ENCODE results near the gene WNK1.

- RRBS, result 17% methylated on average over 6 of the region's 17 CpGs
These were observed 39.3 kb downstream of the SLC6A12 start for GRCh38 chr12:174686-175063.

GRCh38 chr12:176256-177238 lies 37.4 kb downstream of the SLC6A12 start:
- RRBS, result no CpG with 5 or more reads among the region's 19 CpGs

GRCh38 chr12:388007-389150 lies 741 bp downstream of the KDM5A start:
- RRBS, result under 1% methylated on average over 10 of the region's 40 CpGs

DNA sequence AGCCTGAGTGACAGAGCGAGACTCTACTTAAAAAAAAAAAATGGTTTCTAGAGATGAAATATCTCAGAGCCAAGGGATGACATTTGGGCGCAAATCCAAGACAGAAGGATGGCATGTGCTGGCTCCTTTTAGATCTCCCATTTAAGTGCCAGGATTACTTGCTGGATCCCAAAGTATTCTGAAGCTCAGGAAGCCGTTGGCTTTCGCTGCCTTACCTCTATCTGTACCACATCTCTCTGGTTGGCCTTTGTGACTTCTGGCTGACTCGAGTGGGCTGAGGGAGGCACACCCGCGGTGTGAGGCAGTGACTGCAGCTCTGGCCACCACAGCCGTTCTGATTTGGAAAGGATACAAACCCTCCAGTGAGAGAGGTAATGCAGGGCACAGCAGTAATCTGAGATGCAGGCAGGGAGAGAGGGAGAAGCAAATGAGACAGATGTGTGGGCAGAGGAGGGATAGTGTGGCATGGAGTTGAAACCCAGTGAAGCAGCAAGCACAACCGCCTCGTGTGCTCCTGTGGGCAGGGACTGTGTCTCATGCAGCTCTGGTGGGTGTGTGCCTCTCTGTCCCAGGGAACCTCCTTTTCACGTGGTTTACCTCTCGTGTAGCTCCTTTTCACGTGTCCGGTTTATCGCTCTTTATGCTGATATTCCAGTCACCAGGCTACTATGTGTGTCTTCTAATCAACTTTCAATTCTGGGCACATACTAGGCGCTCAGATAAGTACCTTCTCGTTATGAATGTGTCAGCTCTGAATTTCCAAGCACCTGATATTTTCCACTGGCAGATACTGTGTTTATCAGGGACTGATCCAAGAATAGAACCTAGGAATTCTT lies 5.1 kb downstream of the B4GALNT3 start:
- RRBS, result no CpG with 5 or more reads among the region's 17 CpGs

DNA sequence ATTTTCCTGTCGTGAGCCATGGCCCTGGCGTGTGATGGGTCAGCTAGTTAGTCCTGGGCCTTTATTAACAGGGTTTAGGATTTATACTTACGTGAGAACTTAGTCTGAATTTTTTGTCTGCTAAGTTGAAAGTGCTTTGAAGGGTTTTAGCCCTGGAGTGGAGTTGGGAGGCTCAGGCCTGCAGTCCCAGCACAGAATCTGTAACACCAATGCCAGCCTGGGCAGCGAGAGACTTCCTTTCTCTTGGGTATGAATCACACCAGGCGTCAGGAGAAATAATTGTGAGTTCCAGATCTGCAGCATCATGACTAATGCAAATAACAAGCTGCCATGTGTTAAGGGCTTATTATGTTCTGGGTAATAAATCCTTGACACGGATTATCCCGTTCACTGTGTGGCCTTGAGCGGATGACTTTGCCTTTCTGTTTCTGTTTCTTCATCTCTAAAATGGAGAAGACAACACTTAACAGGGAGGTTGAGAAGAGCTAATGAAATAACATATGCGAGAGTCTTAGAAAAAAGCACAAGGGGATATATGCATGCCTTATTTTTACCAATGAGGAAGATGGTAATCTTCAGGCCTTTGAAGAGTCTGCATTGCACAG lies 70.6 kb downstream of the B4GALNT3 start:
- RRBS, result no CpG with 5 or more reads among the region's 9 CpGs

DNA sequence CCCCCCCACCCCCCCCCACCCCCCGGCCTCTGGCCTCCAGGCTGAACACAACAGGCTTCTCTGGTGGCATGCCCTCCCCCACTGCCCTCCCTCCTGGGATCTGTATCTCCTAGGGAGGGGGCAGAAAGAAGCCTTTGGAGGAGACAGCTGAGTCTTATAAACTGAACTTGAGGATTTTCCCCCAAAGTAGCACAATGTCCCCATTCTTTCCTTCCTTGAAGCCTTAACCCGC lies 82.0 kb downstream of the B4GALNT3 start:
- RRBS, result no CpG with 5 or more reads among the region's 2 CpGs

GRCh38 chr12:581231-581900 lies 81.9 kb downstream of the NINJ2 start:
- RRBS, result no CpG with 5 or more reads among the region's 12 CpGs

DNA sequence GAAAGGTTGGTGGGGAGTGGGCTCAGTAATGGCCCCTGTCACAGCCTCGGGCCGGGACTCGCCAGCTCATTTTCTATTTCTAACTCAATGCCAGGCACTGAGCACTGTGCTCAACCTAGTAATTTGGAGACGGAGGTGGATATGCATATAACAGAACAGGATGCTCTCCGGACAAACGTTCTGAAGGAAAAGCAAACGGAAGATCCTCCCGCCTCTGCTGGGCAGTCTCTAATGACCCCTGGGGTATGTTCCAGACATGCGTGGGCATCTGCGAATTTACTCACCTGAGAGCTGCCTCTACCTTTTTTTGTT lies 32.2 kb downstream of the NINJ2 start:
- RRBS, result no CpG with 5 or more reads among the region's 10 CpGs

DNA sequence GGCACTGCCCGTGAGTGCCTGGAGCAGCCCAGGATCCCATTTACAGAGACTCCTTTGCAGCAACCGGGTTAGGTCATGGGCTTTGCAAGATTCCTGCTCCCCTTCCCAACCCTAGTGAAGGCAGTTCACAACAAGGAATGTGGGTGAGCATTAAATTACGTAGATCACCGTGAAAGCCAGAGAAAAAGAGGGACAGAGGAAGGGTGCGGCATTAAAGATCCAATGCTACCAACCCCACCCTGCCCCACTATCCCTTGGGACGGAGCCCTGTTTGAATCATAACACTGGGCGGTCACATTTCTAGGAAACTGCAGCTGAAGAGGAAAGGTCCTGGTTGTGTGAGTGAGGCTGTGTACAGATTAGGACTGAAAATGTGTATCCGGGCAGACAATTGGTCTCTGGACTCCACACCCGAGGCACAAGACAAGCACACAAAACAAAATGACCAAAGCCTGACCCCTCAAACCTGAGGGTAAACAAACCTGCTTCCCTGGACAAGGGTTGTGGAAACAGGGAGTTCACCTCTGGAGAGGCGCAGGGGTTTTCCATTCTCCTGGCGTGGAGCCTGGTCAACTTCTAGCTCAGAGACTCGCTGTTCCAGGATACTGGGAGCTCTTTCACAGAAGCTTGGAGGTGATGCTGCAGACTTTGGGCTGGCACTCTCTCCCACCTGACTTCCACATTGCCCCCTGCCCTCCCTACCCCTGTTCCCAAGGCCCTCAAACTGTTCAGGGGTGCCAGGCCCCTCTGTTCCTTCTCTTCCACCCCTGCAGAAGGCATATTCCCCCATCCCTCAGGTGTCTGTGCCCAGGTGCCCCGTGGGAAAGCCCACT lies 16.7 kb downstream of the NINJ2 start:
- RRBS, result no CpG with 5 or more reads among the region's 13 CpGs

DNA sequence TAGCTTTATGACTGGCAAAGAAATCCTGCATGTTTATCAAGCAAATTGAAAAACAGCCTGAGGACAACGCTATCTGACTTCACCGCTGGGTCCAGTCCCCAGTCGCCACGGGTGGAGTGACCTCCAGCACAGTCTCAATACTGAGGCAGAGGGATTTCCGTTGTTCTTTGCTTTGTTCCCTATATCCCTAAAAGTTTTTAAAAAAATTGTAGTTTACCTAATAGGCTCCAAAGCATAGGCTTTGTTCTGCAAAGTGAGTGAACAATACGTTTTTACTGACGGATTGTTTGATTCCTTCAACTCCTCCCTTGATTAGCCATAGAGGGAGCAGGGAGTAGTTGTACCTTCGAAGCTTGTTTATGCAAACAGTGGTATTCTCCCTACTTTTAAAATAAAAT lies 487 bp upstream of the NINJ2 start:
- RRBS, result no CpG with 5 or more reads among the region's 8 CpGs

GRCh38 chr12:752514-753313 lies at the start of gene WNK1:
TSS of gene WNK1 (plus strand) at chr12:752579.
- RRBS, result 2% methylated on average over 40 of the region's 92 CpGs

- RRBS, result 2% methylated on average over 12 of the region's 59 CpGs
These were observed 975 bp downstream of the WNK1 start for GRCh38 chr12:753314-753794.

GRCh38 chr12:862008-862563 lies 87.4 kb downstream of the RAD52 start:
- RRBS, result no CpG with 5 or more reads among the region's 4 CpGs

DNA sequence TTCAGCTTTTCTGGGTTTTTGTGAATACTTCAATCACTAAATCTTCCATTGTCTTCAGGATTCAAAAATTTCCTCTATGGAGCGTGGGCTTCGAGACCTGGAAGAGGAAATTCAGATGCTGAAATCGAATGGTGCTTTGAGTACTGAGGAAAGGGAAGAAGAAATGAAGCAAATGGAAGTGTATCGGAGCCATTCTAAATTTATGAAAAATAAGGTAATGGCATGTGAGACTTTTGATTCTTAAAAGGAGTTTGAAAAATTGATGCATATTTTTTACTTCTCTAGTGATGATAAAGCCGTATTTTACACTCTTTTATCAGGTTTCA lies 119.1 kb downstream of the ERC1 start:
- RRBS, result no CpG with 5 or more reads among the region's 5 CpGs

DNA sequence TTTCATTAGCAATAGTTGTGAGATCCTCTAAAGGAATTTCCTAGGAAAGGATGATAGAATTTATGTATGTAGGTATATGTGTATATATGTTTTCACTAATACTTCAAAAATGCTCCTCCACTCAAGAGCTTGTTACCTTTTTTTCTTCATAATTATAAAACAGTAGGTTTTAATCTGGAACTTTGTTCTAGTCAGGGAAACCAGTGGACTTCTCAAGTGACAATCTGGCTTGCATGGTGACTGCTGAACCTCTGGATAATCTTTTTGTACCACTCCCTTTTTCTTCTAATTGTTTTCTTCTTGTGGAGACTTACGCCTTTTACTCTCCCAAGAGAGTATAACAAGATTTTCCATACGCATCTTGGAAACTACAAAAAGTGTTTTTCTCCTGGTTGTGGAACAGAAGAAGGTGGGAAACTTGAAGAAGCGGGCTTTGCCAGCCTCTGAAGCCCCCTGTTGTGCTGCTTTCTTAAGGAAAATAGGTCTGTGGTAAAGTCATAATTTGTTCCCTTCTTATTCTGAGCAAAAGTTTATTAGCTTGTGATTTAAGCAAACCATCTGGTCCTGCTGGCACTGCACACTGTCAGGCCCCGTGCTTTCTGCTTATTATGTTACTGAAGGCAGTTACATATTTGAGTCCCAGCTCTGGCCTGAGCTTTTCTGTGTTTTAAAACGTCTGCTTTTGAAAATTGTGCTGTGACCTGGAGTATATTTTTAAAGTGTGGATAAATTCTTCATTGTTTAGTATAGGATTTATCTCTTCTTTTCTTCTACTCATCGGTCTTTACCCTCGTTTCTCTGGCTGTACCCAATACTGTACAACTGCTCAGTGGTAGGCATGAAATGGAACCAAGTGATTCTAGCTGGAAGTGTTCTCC lies 291.8 kb downstream of the ERC1 start:
- RRBS, result no CpG with 5 or more reads among the region's 7 CpGs

GRCh38 chr12:1305974-1306796 lies 288.2 kb downstream of the FBXL14 start:
- RRBS, result no CpG with 5 or more reads among the region's 5 CpGs

DNA sequence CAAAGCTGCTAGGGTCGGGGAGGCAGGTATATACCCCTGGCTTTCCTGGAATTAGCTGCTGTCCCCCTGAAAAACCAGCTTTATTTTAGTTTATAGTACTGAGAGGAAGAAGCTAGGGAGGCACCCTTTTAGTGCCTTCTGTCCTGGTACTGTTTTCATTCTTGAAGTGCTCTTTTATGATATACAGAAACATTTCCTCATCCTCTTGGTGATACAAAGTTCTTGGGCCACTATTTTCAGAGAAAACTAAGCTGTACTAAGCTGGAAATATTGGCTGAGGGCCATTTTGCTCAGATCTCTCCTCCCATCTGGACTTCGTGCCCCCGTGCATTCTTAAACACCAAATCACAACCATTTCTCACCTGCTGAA lies 159.0 kb downstream of the FBXL14 start:
- RRBS, result no CpG with 5 or more reads among the region's 3 CpGs

DNA sequence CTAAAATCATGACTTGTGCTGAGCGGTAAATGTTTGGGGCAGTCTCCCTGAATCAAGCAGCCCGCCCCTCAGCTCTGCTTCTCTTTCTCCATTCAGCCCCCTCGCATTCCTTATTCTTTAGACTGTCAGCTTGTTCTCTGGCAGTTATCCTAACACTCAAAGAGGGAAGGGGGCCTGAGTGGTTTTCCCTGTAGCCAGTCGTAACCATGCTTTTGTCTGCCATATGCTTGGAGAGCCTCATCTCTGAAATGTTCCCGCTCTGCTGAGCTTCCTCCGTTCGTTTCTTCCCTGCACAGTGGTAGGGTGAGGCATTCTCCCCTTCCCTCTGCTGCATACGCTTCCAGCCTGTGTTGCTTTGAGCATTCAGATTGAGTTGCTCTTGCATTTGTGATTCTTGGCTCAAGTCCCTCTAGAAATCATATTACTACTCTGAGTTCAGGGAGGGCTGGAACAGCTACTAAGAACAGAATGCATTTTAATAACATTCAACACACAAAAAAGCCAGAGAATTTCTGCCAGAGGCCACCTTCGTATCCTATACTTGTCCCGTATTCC lies 119.7 kb downstream of the FBXL14 start:
- RRBS, result no CpG with 5 or more reads among the region's 10 CpGs

DNA sequence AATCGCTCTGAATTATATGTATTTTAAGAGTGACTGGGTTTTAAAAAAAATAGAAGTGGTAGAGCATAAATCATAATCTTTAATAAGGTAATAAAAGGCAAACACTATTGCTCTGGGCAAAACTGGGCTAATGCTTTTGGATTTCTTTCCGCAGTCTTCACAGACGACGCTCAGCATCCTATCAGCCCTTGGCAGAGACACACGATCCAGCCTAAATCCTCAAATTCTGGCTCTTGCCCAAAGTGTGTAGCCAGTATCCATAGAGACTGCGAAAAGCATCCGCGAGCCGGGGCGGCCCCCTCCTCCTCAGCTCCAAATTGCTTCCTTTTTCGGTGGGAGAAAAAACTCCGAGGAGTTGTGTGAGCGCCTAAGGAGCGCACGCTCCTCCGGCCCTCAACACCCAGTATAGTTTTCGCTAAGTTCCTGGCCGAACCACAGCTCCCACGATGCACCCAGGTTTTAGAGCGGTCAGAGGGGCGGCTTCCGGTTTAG lies 384 bp upstream of the ADIPOR2 start:
- RRBS, result no CpG with 5 or more reads among the region's 22 CpGs

- RRBS, result no CpG with 5 or more reads among the region's 6 CpGs
These were observed 31.2 kb downstream of the ADIPOR2 start for GRCh38 chr12:1721826-1722766.

Measured in non-pigmented ciliary epithelial cell (primary cell).